Neural cell (in vitro differentiated cells): ENCODE measurements around the gene NXPE2.

- RAMPAGE, long total RNA: no peak
These were observed 45.4 kb upstream of the NNMT start for GRCh38 chr11:114250622-114251360.

GRCh38 chr11:114298663-114299185 lies 2.5 kb downstream of the NNMT start:
- RAMPAGE, long total RNA: no peak

- RAMPAGE, long total RNA: no peak
These were observed 21.5 kb downstream of the NNMT start for GRCh38 chr11:114317613-114318128.

- RAMPAGE, long total RNA: no peak
These were observed 23.8 kb downstream of the NNMT start for GRCh38 chr11:114319956-114320390.

GRCh38 chr11:114399265-114399456 lies 1.1 kb downstream of the C11orf71 start:
- RAMPAGE, long total RNA: no peak

- RAMPAGE, long total RNA: no peak
These were observed 434 bp downstream of the C11orf71 start for GRCh38 chr11:114399880-114400274.

DNA sequence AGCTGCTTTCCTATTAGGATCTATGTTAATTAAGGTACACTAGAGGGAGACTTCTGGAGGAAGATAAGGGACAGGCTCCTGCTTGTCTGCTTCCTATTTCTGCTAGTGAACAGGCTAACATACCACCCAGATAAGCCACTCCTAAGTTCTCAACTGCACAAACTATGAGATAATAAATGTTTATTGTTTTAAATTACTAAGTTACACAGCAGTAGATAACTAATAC lies 10.2 kb upstream of the NXPE2 start:
- RAMPAGE, long total RNA: no peak

DNA sequence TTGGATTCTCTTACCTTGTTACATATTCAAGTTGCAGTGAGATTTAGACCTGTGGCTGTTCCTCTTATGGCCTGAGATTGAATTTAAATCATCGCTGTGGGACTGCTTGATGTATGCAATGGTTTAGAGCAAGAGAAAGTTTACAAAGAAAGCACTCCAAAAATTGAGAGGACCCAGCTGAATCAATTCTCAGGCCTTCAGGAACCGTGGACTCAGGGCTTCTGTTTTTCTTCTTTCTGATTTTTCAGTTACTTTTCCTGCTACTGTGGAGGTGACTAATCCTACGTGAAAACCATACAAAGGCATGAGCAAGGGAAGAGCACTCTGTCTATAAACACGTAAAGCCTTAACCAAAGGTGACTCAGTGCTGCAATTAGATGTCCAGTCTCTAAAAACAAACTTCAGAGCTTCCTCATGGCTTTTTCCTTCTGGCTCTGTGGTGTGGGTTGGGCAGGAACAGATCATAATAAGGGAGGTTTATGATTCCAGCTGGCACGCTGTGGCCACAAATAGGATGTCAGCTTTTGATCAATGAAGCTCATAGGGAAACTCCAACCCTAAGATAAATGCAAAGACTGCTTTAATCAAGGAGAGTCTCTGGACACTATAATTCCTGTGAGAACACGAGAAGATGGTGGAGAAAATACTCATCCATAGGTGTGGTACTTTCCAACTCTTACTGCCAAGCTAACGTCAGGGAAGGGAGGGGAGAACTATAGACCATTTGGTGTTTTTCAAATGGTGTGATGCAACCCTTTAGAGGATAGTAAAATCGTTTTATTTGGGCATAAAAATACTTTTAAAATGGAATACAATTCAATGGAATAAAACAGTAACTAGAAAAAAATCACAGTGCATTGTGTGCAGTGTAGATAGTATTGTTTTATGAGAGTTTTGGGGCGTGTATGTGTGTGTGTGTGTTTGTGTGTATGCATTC lies at the start of gene NXPE2:
TSS of gene NXPE2 (plus strand) at position 583 of the 937 bp plus-strand sequence.
- RAMPAGE, long total RNA: no peak

DNA sequence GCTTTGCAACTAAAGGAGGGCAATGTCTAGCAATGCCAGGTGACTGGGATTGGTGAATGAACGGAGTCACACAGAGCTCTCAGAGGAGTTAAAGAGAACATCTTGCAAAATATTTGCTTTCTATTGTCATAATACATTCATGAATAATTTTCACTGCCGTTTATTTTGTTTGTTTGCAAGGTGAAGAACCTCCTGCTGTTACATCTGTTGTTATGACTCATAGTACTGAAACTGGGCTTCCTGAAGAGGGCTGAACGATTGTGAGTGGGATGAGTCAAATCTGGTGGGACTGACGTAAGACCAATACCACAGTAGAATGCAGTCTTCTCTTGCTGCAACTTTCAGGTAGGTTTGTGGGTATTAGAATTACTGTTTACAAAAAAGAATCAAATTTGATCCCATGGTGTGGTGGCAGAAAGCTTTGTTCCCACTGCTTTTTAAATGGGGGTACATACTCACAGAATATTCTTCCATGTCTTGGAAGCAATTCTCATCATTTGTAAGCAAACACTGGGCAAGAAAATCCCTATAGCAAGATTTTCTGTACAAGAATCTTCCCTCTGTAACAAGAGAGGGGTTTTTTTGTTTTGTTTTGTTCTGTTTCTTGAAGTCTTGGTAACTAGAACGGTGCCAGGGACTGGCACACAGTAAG lies 281.7 kb downstream of the CADM1 start:
- RAMPAGE, long total RNA: no peak

DNA sequence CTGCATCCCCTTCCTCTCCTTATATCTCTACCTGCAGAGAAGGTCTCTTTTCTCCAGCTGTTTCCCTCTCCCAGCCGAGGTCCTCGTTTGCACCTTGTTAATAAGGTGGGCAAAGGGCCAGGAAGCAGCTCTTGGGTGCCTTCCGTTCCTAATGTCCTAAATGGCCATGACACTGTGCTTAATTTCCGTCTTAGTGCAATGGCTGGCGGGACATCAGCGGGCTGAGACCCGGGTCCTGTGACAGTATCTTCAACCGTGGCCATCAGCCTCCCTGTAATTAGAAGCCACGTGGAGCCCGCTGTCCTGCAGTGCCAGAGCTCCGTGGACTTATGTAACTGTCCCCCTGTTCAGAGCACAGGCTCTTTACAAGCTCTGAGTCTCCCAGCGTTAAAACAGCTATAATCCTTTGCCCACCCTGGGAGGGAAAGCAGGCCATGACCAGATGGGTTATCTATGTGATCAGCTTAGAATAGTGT lies 103.3 kb upstream of the CADM1 start:
- RAMPAGE, long total RNA: no peak

- RAMPAGE, long total RNA: no peak
These were observed 426.9 kb upstream of the CADM1 start for GRCh38 chr11:115930945-115931632.

DNA sequence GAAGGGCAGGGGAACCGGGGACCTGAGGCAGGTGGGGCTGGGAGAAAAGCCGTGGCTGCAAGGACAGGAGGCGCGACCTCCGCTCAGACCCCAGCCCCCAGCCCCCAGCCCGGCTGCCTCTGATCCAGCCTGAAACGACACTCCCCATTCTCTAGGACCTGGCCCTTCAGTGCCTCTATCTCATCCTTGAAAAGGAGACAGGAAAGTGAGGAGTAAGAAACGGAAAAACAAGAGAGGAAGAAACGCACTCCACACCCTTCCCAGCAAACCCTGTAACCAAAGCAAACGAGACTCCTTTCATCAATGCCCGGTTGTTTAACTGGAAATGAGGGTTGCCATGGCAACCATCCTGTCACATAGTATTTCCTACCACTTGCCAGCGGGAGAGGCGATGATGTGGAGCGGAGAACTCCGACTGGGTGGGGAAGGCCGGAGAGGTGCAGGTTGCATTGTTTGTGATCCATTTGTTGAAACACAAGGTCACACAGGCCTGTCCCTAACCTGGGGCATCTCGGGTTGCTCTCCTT lies 610.0 kb downstream of the BUD13 start:
- RAMPAGE, long total RNA: no peak

- RAMPAGE, long total RNA: no peak
These were observed 577.5 kb downstream of the BUD13 start for GRCh38 chr11:116195355-116195693.

DNA sequence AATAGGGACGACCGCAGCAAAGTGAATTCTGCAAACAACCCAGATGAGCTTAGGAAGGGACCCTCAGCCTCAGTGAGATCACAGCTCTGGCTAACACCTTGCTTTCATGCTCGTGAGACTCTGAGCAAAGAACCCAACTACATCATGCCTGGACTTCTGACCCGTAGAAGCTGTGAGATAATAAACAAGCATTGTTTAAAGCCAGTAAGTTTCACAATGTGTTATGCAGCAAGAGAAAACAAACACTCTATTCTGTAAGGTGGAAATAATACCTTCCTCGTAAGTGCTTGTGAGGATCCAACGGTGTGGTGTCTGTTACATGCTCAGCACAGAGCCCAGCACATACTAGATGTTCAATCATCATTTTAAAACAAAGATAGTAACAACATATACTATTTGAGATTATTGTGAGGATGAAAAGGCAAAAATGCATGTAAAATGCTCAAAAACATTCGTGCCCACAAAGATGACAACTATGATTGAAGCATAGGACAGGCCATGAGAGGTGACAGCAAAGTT lies 433.4 kb downstream of the BUD13 start:
- RAMPAGE, long total RNA: no peak

- RAMPAGE, long total RNA: no peak
These were observed 76.9 kb upstream of the APOA1 start for GRCh38 chr11:116914427-116914626.

GRCh38 chr11:116931473-116932649 lies 94.4 kb upstream of the APOA1 start:
- RAMPAGE, long total RNA: no peak

- RAMPAGE, long total RNA: start-site peak on the plus strand at chr11:116993730-116993895, 10 and 23 reads in 2 replicates
These were observed 104.7 kb downstream of the SIK3 start for GRCh38 chr11:116992990-116994374.

GRCh38 chr11:117028895-117029202 lies 69.4 kb downstream of the SIK3 start:
- RAMPAGE, long total RNA: no peak

- RAMPAGE, long total RNA: no peak
These were observed 8.2 kb upstream of the SIDT2 start for GRCh38 chr11:117170182-117170977.

- RAMPAGE, long total RNA: no peak
These were observed 10.3 kb downstream of the SIDT2 start for GRCh38 chr11:117188606-117189439.